Foreskin fibroblast (primary cell): ENCODE measurements around a stretch of chr5.

- RRBS: no CpG with 5 or more reads among the region's 2 CpGs
Observed at GRCh38 chr5:142412610-142412904, 87.7 kb upstream of the SPRY4 start.

GRCh38 chr5:142568207-142568633 is 117.7 kb downstream of the FGF1 start:
- RRBS: no CpG with 5 or more reads among the region's 6 CpGs

GRCh38 chr5:142703054-142703586 is 17.2 kb upstream of the FGF1 start:
- RRBS: no CpG with 5 or more reads among the region's 3 CpGs

DNA sequence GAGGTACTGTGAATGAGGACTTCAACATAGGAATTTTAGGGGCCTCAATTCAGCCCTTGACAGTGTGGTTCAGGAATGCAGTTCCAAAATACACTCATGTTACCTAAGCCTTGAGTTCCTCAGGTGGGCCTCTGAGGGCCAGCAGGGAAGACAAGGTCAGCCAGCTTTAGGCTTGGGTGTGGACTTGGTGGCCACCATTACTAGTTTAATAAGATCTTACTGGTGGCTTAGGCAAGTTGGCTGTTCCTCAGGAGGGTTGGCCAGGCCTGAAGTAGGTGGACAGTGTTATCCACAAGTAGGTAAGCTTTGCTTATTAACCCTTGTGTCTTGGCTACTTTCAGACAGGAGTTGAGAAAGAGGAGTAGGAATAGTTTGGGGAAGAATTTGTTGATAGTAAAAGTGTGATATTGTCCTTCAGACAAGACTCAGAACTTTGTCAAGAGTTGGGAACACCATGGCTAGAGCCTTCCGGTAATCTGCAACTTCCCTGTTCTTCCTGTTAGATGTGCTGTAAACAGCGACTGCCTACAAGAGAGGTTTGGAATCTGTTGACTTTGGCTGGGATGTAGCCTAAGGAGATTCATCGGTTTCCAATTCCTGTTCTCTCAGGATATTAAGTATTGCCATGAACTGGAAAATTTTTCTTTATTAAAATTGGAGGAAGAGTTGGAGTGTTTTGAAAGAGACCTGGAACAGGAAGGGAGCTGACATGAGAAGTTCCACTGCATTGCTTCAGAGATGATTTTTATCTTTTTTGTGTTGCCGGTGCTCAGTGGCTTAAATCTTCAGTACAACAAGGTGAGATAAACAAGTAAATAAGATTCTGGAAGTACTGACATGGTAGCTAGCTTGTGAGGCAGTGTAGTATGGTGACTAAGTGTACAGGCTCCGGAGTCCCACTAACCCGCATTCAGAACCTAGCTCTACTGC is 43.9 kb downstream of the ARHGAP26 start:
- RRBS: 100% methylated on average over 1 of the region's 6 CpGs

- RRBS: no CpG with 5 or more reads among the region's 1 CpG
Observed at GRCh38 chr5:142826638-142826927, 56.4 kb downstream of the ARHGAP26 start.

DNA sequence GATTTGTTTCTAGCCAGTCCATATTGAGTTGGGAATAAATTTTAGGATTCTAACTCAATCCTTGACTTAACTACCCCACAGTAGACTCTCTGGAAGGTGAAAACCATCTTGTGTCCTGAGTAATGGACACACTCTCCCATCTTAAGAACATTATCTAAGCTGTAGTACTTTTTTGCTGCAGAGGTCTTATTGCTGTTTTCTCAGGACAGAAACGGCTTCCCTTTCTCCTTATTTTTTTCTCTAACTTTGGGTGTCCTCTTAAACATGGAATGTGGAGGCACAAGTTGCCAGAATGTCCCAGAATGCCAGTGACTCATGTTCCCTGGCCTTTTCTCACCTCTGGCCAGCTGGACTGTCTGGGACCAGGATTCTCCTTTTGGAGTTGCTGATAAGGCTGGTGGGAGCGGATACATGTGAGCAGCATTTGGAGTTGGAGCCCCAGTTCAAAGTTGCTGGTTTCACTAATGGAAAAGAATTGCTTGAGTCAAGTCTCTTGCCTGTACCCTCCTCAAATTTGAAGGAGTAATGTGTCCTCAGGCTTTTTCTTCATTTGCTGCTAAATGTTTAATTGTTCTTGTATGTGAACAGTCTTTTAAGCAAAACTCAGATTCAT is 112.8 kb downstream of the ARHGAP26 start:
- RRBS: no CpG with 5 or more reads among the region's 2 CpGs

GRCh38 chr5:142957281-142958134 is 187.3 kb downstream of the ARHGAP26 start:
- RRBS: no CpG with 5 or more reads among the region's 10 CpGs

DNA sequence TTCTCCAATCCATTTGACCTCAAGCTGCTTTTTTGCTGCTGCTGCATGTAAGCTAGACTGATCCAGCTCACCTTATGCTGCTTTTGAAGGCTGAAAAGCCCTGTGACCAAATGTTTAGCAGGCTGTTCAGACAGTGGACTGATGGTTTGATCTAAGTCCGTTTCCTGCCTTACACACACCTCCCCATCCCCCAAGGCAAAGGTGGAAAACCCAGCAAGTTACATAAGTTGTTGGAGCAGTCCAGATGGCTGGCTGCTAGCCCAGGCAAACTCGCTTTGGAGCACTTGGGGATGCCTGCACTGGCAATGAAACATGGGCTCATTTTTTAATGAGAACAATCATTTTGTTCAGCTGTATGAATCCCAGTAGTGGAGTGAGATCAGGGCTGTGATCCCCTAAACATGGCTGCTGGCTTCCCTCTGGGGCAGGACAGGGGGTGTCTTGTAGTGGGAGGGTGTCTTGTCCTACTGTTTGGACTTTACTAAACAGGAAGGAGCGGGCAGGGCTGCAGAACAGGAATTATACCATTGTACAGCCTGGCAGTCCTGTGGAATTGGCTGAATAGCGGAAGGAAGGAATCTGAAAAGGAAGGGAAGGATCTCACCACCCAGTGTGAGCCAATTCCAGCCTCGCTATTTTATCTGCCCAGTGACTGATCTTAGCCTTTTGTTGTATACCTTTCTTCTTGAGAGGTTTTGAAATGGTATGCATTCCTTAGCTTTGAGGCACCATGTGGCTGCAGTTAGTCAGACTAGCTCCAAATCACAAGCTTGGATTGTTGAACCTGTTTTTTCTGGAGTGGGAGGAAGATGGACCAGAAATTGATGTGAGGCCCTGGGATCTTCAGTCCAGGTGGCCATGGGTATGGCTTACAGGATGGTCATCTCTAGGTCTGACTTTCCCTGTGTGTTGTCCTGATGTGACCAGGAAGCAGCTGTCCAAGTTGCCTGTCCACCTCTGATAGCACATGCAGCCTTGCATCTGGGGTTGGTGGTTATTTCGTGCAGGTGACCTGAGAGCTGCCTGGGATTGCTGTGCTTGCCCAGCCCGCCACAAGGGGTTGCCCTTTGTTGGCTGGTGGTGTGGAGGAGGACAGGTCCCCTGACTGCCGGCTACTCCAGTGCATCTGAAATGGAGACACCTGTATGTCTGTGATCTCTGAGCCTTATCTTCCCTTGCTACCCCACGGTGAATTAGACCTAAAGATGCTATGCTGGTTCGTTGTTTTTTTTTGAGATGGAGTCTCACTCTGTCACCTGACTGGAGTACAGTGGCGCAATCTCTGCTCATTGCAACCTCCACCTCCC is 212.3 kb downstream of the ARHGAP26 start:
- RRBS: no CpG with 5 or more reads among the region's 11 CpGs

GRCh38 chr5:143025390-143025860 is 255.2 kb downstream of the ARHGAP26 start:
- RRBS: no CpG with 5 or more reads among the region's 3 CpGs

DNA sequence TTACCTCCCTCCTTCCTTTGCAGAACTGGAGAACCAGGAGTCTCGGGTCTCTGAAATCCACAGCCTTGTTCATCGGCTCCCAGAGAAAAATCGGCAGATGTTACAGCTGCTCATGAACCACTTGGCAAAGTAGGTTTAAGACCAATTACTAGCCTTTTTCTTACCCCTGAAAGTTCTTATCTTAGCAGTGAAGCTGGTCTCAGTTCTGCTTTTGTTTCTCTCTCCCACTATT is 287.4 kb downstream of the ARHGAP26 start:
- RRBS: no CpG with 5 or more reads among the region's 3 CpGs

DNA sequence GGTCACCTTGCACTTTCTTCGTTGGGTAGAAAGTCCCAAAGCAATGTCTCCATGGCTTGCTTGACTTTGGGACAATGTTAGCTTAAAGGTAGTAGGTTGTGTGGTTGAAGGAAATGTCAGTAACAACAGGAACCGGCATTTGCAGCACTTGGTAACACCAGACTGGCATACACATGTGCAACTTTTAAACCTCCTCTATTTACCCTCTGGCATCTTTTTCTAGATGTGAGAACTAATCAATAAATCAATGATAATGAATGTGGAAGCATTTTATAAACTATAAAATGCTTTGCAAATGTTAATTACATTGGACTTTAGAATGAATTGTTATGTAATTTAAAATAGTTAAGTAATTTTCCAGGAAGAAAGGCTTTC is 293.1 kb downstream of the NR3C1 start:
- RRBS: no CpG with 5 or more reads among the region's 2 CpGs

DNA sequence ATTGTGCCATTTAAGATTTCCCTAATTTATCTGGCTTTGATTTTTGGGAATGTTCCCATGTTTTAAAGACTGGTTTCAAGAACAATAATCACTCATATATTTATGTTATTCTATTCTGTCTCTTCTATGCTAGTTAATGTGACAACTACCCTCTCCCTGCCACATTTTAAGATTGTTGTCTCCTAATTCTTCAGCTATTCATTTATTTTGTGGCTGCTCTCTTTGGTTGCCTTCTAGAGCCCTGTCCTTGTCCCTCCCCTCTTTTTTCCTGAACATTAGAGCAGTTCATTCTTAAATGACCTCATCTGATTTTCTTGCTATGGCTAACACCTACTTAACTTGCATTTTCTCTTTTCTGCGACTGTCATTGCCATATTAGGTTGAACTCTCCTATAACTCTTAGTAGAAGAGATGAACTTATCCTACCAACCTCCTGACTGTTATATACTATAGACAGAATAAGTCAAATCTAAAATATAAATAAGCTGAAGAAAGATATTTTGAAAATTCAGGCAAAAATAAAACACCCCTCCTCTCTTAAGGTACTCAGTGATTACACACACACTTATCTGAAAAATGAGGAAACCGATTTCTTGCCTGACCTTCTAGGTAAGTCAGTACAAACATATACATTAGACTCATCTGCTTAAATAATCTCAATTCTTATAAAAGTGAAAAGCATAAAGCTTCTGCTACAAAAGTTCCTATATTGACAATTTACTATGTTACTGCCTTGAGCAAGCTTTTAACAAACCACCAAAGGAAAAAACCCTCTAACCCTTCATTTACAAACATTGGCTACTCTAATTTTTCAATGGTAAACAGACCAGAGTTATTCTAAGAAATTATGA is 15.9 kb downstream of the NR3C1 start:
- RRBS: no CpG with 5 or more reads among the region's 2 CpGs

- RRBS: no CpG with 5 or more reads among the region's 18 CpGs
Observed at GRCh38 chr5:143401874-143402456, 1.5 kb downstream of the NR3C1 start.

DNA sequence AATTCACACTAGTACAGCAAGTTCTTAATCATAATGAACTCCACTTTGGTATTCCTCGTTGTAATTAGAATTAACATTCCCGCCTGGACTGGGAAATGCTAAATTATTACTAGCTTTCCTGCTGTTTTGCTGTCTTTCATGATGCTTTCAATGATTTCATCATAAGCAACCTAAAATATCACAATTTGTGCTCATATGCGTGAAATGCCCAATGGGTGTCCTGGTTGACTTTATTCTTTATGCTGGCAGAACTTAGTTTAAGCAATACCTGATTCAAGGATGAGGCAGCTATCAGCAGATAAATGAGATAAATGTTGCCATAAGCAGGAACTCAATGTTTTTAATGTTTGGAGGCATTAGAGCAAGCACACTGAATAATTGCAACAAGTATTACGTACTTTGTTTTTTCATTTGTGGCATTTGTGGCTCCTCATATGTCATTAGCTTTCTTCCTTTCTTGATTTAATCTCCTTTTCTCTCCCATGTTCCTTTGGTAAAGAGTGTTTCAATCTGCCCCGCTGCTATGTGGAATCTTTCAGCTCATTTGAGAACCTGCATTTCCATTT is 6.3 kb upstream of the NR3C1 start:
- RRBS: no CpG with 5 or more reads among the region's 5 CpGs

- RRBS: no CpG with 5 or more reads among the region's 2 CpGs
Observed at GRCh38 chr5:143682043-143682732, 129.8 kb upstream of the HMHB1 start.

DNA sequence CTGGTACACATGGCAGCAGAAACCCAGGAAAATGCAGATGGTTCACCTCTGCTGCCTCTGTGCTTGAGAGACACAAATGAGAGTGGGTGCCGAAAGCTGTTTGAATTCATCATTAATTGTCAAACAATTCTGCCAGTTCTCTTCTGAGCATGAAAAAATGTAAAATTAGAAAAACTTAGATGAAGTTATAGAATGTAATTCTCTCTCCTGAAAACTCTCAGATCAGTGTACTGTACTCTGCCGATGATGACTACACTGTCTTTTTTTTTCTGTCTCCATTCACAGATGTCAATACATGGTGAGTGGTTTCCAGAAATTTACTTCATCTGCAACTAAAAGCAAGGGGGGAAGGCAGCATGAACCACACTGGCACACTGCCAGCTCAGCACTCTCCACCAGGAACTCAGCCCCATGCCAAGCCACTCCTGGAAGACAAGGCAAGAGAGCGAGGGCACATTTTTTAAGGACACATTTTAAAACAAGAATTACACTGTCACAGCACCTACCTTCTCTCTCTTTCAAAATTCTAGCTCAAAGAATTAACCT is 75.2 kb downstream of the HMHB1 start:
- RRBS: no CpG with 5 or more reads among the region's 3 CpGs

DNA sequence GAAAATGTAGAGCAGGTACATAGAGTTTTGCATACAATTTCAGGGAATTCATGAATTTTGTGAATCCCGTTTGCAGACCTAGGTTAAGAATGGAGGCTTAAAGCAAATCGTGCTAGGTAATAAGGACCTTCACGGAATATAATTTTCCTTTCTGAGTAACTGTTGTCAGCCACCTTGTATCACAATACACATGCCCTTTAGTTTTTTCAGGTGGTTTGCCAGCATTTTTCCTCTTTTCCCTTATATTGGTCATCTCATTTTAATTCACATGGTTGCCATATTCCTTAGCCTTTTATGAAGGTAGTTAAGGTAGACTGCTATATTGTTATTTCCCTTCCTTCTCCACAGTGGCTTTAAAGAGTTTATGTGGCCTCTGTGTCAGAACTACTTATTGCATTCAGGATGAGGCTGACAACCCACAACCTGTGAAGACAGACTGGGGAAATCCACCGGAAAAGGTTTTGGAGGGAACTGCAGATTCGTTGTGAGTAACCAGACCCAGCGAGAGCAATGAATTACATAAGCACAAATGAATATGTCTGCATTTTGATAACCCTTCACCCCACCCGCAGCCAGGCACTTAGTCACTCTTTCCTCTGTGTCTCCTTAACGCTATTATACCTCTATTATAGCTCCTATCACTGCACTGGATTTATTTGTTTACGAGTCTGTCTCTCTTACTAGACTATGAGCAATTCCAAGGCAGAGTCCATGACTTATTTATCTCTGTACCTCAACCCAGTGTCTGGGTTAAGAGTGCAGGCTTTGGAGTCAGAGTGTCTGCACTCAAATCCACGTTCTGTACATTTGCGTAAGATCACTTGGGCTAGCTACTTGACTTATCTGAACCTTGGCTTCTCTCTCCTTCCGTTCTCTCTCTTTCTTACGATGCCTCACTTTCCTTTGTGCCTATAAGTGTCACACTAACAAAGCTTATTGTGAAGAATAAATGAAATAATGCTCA is 19.1 kb downstream of the KCTD16 start:
- RRBS: no CpG with 5 or more reads among the region's 13 CpGs

DNA sequence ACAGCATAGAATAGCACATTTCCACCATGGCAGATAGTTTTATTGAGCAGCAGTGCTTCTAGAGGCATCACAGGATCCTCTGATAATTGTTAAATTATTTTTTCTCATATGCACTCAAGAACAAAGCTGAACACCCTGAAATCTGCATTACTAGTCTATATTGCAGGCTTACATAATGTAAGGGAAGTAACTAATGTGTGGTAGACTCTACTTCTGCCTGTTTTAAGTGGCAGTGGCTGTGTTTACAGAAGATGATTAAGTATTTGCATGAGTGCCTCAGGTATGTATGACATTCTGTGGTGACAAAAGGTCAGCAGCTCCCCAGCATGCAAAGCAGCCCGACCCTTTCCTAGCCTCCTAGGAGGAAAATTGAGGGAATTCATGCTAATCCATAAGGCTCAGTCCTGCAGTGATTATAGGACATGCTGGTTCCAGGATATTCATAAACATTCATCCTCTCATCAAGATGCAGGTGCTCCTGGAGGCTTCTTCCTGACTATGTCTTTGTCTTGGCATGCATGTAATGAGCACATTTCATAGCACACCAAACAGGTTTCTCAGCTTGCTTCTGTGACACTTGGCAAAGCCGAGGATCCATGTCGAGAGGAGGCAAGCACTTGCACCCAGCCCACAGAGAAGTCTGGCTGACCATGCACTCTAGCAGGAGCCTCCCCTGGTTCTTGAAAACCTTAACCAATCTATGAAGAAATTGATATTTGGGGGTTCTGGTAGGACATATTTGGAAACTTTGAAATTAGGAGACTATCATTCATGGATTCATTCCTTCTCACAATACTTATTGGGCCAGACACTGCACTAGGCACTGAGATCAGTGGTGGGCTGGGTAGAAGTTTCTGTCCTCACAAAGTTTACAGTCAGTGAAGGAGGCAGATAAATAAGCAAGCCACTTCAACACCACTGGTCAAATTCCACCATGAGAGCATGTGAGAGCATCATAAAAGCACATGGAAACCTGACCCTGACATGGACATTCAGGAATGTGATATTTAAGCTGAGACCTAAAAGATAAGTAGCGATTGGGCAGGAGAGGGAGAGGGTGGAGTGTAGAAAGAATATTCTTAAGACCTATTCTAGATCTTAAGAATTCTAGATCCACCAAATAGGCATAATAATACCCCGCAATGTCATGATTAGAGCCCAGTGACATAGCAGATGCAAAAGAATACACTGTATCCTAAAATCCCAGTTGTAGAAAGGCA is 45.9 kb downstream of the SH3RF2 start:
- RRBS: no CpG with 5 or more reads among the region's 5 CpGs

GRCh38 chr5:146751640-146752307 is 126.8 kb downstream of the PPP2R2B start:
- RRBS: no CpG with 5 or more reads among the region's 2 CpGs